Parietal lobe (tissue), 2 donors: ENCODE measurements around the genes SKAP2, HOXA6, HOXA3, HOXA9 and EVX1.

DNA sequence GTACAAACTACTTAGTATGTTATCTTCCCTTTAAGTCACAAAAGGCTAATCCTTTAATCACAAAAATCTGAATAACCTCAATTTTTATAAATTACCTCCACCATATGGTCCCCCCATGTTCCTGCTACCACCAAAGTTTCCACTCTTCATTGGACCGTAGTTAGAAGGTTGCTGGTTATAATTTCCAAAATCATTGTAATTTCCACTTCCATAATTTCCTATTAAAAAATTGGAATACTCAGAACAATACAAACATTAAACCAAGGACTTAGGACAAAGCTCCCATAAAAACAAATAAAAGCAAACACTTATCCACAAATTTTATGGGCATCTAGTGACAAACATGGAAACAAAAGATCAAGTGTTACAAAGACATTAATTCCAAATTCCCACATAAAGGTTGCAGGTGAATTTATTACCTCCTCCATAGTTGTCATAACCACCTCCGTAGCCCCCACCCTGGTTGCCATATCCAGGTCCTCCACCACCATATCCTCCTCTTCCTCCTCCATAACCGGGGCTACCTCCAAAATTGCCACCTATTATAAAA is 7.3 kb downstream of the HNRNPA2B1 start:
- RAMPAGE, long total RNA, result no peak

DNA sequence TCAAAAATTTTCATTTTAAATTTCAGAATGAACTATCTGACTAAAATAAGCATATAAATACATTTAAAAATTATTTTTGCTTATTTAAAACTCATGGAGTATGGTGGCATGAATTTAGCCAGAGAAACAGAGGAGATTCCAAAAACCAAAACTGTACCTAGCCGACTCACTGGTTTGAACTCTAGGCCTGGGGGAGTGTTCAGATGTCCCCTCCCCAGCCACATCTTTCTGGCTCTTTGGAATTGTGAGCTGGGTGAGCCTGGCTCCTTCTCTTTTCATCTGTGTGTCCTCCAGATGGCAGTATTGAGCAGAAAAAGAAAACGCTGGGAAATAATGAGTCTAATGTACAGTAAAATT is 77.7 kb downstream of the SNX10 start:
- RAMPAGE, long total RNA, result no peak

- RAMPAGE, long total RNA, result no peak
Observed at GRCh38 chr7:26375965-26376871, 84.6 kb downstream of the SNX10 start.

DNA sequence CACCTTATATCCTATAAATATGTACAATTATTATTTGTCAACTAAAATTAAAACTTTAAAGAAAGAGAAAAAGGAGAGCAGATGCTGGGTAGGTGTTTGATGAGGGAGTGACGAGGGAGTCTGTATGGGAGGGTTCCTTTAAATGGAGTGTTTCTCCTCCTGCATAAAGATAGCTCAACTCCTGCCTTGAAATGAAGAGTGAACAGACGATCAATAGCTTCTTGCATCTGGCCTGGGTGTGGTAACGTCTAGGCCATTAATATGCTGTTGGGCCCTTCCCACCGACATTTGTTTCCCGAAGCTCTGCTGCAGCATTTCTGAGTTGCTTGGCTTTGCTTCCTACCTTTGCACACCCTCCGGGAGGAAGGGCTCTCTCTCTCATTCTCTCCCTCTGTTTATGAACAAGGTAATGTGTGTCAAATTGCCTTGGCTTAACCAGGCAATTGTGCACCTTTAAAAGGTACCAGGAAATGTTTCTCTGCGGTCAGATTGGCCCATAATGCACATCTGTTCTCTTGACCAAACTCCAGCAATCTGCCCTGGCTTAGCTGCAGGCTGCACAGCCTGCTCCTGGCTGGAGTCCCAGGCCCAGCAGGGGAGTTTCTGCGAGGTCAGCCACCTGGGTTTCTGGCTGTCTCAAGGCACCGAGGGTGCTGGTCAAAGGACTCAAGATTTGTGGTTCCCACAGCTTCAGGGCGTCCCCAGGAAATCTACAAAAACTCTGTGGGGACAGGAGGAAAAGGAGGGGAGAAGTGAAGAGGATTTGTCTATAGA is 223.7 kb downstream of the SNX10 start:
- RAMPAGE, long total RNA, result no peak

DNA sequence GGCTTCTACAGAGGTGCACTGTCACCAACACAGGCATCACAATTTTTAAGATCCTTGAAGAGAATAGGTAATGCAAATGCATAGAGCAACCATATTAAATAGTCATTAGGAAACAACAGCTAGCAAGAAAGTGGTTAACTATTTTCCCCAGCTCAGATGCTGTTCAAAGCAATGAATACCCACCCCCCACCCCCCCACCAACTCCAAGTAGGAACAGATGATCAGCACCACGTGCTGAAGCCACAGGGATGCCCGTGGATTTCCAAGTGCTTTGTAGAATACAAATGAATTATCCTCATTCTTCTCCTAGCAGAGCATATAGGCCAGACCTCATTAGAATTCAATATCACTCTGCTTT is 205.8 kb downstream of the SKAP2 start:
- RAMPAGE, long total RNA, result no peak

- RAMPAGE, long total RNA, result no peak
Observed at GRCh38 chr7:26857437-26858352, 6.7 kb downstream of the SKAP2 start.

DNA sequence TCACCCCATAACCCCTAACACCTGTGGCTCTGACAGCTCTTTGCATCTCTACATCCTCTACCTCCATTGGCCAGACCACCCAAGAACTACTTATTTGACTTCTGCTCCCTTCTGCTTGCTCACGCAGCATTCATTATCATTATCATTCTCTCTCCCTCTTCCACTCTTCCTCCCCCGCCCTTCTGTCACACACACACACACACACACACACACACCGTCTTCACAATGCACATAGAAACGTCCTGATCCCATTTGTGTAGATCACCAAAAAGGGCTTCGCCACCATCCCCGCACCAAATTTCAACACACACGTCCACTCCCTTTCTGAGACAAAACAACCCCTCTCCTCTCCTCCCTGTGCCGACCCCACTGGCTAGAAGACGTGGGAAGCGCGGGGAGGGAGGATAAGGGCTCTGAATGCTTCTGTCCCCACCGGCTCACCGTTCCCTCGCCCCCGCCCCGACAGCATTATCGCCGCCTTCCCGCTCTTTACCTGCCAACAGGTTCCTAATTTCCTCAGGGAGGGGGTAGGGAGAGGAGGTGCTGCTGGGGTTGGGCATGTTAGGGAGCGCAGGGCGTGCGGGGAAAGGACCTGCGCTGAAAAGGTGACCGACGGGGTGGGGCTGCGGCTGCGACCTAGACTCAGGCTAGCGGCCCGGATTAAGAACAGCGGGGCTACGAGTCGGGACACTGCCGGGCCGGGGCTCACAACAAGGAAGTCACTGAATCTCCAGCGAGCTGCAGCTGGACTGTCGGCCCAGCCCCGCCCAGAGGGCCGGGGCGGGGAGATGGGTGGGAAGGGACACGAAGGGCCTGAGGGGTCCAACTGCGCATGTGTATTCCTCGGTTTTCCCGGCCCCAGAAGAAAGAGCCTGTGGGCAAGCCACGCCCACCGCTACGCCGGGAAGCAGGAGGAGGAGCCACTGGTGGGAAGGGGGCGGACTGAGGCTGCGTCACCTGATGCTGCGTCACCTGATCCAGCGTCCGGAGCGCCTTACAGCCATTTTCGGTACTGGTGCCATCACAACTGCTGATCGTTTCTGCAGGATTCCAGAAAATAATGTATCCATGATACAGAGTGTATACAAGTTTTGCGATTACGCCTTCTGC is at the start of gene SKAP2:
Gene SKAP2, minus strand, starts transcription at position 721 of the 1,110 bp plus-strand sequence.
- RAMPAGE, long total RNA, result no peak

GRCh38 chr7:27129833-27130544 is 568 bp downstream of the HOXA4 start:
- RAMPAGE, long total RNA, result no peak

- RAMPAGE, long total RNA, result no peak
Observed at GRCh38 chr7:27139709-27139923, 3.9 kb downstream of the HOXA5 start.

- RAMPAGE, long total RNA, result no peak
Observed at GRCh38 chr7:27147086-27148023, at the start of gene HOXA6. Gene HOXA6 (minus strand): TSS chr7:27147774.

DNA sequence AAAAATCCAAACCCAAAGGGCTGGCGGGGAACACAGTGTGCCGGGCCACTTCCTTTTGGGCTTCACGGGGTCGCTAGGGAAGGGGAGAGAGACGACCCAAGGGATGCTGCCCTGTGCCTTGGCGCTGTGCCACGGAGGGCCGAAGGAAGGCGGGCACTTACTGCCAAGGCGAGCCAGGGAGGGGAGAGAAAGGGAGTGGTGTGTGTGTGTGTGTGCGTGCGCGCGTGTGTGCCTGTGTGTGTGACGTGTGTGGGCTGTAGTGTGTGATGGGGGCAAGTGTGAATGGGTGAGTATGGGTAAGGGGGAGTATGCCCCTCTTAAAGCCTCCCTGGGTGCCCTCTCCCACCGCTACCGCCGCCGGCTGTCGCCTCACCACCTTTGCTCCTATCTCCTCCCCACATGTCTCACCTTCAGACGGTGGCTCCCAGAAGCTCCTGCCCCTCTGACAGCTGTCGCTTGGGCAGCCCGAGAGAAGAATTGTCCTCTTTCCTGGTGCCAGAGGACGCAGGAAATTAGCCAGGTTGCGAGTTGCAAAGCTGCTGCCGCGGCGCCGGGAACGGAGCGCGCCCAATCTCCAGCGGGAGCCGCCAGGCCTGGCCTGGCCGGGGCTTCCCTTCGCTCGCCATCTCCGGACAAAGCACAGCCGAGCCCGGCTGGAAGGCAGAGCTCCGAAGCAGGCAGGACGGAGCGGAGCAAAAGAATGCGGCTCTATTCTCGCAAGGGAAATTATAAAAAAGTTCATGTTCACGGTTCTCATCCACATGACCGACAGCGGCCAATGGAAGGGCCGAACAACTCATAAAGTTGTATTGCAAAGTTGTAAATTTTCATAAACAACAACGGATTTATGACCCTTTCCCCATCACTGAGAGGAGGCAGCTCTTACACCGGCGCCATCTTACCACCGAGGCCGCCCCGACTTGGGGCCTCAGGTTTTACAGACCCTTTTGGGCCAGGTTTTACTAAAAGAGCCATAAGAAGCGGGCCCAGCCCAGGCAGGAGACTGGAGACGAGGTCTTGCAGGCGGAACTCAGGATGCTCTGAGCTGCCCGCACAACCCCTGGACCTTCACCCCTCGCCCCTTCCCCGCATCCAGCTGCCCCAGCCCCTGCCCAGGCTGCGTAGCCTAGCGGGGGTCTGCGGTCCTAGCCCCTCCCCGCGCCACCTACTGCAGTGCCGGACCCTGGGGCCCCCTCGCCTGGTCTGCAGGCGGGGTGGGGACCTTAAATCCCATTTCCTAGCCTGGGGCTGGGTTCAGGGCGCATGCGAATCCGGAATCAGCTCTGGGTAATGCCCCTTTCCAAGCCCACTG is at the start of gene HOXA3:
Gene HOXA3, minus strand, starts transcription at position 704 of the 1,312 bp plus-strand sequence.
- RAMPAGE, long total RNA, result no peak

GRCh38 chr7:27156985-27157344 is 490 bp upstream of the HOXA7 start:
- RAMPAGE, long total RNA, result no peak

DNA sequence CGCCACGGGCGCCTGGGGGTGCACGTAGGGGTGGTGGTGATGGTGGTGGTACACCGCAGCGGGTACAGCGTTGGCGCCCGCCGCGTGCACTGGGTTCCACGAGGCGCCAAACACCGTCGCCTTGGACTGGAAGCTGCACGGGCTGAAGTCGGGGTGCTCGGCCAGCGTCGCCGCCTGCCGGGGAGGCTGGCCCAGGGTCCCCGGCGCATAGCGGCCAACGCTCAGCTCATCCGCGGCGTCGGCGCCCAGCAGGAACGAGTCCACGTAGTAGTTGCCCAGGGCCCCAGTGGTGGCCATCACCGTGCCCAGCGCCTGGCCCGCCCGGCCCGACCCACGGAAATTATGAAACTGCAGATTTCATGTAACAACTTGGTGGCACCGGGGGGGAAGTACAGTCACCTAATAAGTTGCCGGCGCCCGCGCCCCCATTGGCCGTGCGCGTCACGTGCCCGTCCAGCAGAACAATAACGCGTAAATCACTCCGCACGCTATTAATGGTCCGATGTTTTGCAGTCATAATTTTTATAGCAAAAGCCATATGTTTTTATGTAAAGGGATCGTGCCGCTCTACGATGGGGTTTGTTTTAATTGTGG is at the start of gene HOXA9:
Gene HOXA9, minus strand, starts transcription at position 377 of the 594 bp plus-strand sequence.
- RAMPAGE, long total RNA, result no peak

GRCh38 chr7:27170232-27170750 is 3.8 kb downstream of the HOXA10 start:
- RAMPAGE, long total RNA, result no peak

- RAMPAGE, long total RNA, result no peak
Observed at GRCh38 chr7:27172495-27173571, 1.3 kb downstream of the HOXA10 start.

- RAMPAGE, long total RNA, result no peak
Observed at GRCh38 chr7:27188143-27189203, 3.4 kb upstream of the HOXA11 start.

GRCh38 chr7:27210007-27211057 is 10.4 kb upstream of the HOXA13 start:
- RAMPAGE, long total RNA, result no peak

DNA sequence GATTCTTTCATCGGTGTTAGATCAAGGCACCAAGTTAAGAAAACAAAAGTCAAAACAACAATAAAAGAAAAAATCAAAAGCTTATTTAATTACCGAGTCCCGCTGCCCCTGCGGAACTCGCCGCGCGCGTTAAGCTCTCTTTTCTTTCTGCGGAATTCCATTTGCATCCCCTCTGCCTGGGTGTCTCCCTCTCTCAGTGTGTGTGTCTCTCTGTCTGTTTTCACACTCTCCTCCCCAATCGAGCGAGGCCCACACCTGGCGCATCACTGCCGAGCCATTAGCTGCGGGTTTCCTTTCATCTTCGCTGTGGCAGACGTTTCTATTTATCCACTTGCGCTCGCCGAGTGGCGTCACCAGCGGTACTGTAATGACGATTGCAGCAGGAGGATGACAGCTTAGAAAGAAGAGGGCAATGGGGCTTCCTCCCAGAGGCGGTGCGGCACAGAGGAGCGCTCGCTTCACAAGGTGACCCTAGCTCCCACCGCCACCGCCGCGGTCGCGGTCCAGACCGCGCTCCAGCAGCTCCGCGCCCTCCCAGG is at the start of gene EVX1:
Gene EVX1, plus strand, starts transcription at position 428 of the 539 bp plus-strand sequence.
- RAMPAGE, long total RNA, result no peak

- RAMPAGE, long total RNA, result no peak
Observed at GRCh38 chr7:27512894-27513138, 149.9 kb downstream of the HIBADH start.

- RAMPAGE, long total RNA, result no peak
Observed at GRCh38 chr7:27603711-27604899, 58.6 kb downstream of the HIBADH start.